Choroid plexus epithelial cell (primary cell): Measurements from ENCODE around the gene TNP2.

DNA sequence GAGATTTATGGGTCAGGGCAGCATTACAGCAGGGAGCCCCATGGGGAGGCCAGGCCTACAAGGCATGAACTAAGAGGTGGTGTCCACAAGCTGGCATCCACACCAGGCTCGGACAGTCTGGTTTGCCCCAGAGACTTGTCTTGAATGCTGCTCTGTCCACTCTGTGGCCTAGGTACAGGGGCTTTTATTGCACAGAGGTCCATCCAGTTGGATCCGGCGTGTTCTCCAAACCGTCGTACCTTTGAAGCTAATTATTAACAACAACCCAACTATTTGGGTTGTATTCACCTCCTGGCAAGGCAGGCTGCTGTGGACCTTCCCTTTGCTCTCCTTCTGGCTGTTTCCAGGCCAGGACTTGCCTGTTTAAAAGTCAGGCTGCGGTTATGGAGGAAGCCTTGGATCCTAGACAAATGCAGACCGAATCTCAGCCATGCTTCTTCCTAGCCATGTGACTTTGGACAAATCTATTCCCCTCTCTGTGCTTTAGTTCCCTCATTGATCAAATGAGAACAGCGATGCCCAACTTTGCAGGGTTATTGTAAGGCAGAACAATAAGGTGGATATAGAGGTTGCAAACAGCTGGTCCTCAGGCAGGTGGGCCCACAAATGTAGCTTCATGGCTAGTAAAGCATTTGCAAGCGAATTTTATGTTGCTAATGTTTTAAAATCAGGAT is 123.5 kb downstream of the CLEC16A start:
- RRBS = no CpG with 5 or more reads among the region's 9 CpGs

DNA sequence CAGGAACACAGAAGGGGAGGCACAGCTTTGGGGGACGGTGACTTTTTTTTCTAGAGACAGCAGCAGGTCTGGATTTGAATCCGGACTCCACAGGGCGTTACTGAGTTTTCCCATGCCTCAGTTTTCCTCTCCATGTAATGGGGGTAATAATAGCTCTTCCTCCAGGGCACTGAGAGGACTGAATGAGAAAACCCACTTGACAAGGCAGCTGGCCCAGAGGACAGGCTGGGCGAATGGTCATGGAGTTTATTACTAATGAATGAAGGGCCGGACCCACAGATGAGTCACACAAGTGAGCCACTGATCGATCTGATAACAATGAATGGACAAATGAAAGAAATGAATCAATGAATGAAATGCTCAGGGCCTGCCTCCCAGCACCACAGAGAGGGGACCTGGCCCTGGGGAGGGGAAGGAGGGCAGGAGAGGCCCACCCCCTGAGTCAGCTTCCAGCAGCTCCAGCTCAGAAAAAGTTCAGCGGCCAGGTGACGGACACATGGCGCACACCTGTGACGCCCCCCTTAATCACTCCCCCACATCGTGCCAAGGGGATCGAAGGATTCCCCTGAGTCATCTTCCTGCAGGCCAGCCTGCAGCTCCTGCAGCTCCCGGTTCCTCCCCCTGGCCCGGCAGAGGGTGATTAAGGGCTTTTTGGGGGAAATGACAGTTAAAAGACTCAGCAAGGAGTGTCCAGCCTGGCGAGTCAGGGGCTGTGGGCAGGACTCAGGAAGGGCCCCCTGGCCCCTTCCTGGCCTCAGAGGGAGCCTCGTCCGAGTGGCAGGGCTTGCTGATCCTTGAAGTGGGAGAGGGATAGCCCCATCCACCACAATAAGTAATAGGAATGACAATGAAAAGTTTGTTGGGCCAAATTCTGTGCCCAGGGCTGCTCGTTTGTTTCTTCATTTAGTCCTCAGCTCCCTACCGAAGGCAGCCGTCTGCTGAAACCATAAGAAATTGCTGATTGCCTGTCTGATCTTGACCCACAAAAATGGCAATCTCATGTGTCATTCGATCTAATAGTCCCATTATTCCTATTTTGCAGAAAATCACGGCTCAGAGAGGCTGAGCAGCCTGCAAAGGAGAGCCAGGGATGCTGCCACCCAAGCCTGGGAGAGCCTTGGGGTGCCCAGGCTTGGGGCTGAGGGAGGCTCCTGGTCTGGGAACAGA is 54.1 kb downstream of the SOCS1 start:
- RRBS = no CpG with 5 or more reads among the region's 22 CpGs

DNA sequence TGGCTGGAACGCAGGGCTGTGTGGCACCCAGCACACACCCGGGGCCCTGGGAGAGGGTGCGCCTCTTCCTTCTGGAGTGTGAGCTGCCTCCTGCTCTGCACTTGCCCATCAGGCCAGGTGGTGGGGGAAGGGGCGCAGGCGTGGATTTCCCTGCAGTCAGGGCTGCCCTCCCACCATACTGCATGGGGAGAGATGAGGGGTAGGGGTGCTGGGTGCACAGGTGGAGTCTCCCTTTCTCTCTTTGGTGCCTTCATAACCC is 42.5 kb downstream of the SOCS1 start:
- RRBS = no CpG with 5 or more reads among the region's 5 CpGs

DNA sequence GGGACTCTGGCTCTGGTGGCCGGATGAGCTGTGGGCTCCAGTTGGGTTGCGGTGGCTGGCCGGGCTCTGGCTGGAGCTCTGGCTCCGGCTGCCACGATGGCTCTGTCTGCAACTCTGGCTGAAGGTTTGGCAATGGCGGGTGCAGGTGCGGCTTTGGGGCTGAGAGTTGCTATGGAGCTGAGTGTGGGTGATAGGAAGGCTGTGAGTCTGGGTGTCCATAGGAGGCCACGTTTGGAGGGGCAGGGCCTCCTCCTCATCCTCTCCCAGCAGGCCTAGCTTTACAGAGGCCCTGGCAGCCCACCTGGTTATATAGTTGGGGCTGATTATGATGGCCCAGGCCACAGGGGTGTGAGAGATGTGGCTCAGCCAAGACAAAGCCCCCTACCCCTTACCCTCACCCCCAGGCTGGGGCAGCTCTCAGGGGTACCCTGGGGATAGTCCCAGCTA is at the start of gene TNP2:
TSS of gene TNP2 (minus strand) at position 282 of the 447 bp plus-strand sequence.
- RRBS = no CpG with 5 or more reads among the region's 8 CpGs

GRCh38 chr16:11316417-11316933 is 28.8 kb upstream of the RMI2 start:
- RRBS = no CpG with 5 or more reads among the region's 18 CpGs

GRCh38 chr16:11610104-11610598 is 23.4 kb upstream of the LITAF start:
- RRBS = no CpG with 5 or more reads among the region's 10 CpGs

- RRBS = no CpG with 5 or more reads among the region's 18 CpGs
Measured at GRCh38 chr16:11676458-11677102, 8.3 kb downstream of the SNN start.

DNA sequence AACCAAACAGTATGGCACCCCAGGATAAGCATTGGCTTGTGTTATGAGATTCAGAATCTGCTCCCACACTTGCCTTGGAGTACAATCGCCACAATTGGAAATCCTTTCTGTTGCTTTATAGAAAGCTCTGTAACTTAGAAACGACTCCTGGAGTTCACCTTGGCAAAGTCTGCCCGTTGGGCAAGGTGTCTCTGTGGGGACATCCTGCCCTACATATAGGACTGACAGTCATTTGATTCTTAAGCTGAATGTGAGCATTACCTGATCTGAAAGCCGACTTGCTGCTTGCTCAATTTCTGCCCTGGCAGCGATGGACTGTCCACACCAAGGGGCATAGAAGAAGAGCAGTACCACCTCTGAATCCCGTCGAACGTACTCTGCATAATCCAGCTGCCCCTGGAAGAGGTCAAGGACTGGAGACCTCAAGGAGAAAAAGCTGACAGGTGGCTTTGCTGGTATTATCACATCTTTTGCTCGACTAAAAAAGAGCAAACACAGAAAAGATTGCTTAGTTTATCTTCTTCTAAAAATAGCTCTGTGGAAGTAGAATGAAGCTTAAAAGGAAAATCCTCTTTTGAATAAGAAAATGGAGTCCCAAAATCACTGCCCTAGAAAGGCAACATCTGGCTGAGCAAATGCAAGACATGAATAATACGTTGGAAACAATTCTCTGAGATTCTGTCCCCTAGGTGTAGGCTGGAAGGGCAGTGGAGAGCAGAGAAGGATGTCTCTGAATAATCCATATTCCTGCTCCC is 6.7 kb downstream of the TXNDC11 start:
- RRBS = no CpG with 5 or more reads among the region's 10 CpGs

- RRBS = no CpG with 5 or more reads among the region's 6 CpGs
Measured at GRCh38 chr16:11750996-11751415, 8.3 kb upstream of the TXNDC11 start.

GRCh38 chr16:11773971-11774565 is 23.0 kb downstream of the ZC3H7A start:
- RRBS = no CpG with 5 or more reads among the region's 3 CpGs

GRCh38 chr16:11791202-11791862 is 5.7 kb downstream of the ZC3H7A start:
- RRBS = no CpG with 5 or more reads among the region's 6 CpGs

DNA sequence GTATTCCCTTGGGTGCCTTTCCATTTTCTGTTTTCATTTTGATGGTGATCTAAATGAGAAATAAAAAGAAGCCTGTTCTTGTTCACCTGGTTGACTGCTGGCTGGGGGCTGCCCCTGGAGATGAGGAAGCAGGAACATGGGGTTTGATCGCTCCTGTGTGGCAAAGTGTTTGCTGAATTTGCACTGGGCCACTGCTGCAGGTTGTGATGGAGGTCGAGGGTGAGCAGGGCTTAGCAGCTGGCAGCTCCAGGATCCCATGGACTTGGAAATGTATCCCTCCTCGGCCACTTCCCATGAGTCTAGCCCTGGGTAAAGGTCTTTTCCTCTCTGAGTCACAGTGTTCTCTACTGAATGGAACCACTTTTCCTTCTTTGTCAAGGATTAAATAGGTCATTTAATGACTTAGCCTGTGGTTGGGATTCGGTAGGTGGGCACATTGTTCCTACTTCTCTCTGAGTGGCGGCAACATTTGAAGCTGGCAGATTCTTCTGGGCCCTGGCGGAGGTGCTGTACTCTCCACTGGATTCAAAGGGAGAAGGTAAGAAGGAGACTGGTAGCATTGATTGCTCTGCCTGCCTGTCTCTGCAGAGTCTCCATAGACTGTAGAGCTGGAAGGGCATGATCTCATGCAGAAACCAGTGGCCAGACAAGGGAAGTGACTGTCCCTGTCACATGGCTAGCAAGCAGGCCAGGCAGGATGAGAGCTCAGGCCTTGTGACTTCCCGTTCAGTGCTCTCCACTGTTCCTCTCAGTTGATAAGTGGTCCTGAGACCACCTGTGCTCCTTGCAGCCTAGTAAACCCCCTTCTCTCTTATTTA is 17.9 kb downstream of the SNX29 start:
- RRBS = no CpG with 5 or more reads among the region's 7 CpGs

DNA sequence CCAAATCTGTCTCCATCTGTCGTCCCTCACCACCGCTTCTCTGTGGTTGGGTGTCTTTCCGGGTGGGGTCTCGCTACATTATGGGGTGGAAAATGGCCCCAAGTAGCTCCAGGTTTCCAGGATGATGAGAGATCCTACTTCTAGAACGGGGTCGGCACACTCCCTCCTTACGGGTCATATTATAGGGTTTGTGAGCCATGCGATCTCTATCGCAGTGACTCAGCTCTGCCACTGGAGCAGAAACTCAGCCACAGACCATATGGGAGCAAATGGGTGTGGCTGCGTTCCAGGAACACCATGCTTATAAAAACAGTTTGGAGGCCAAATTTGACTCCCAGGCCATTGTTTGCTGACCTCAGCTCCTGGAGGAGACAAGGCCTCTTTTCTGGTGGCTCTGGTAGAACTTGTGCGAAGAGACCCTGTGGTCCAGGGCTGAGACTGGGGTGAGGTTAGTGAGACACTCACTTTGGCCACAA is 60.5 kb downstream of the SNX29 start:
- RRBS = no CpG with 5 or more reads among the region's 11 CpGs

- RRBS = no CpG with 5 or more reads among the region's 6 CpGs
Measured at GRCh38 chr16:12041535-12041921, 65.0 kb downstream of the SNX29 start.

DNA sequence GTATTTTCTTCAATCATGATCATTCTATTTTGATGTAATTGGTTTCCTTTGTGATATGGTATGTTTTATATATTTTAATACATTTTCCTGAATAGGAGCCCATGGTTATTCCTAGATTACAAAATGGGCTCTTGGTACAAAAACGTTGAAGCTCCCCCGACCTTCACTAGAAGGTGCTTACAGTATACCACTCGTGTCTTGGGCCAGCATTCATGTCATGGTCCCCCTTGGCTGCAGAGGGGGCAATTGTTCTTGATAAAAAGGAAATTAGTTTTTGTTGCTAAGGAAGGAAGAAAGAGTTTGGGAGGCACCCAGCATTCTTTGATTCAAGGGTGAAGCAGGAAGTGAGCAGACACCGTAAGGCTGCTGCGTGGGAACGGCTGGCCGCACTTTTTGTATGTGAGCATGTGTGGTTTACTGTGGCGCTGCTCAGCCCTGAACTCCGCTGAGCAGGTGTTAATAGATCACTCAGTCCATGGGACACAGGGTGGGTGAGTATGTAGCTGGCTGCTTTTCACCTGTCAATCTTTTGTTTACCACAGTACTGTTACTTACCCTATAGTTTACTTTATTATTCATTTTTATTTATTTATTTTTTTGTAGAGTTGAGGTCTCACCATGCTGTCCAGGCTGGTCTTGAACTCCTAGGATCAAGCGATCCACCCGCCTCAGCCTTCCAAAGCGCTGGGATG is 103.6 kb downstream of the SNX29 start:
- RRBS = no CpG with 5 or more reads among the region's 12 CpGs

GRCh38 chr16:12088083-12088623 is 111.6 kb downstream of the SNX29 start:
- RRBS = no CpG with 5 or more reads among the region's 9 CpGs

GRCh38 chr16:12289780-12290126 is 313.2 kb downstream of the SNX29 start:
- RRBS = no CpG with 5 or more reads among the region's 12 CpGs

DNA sequence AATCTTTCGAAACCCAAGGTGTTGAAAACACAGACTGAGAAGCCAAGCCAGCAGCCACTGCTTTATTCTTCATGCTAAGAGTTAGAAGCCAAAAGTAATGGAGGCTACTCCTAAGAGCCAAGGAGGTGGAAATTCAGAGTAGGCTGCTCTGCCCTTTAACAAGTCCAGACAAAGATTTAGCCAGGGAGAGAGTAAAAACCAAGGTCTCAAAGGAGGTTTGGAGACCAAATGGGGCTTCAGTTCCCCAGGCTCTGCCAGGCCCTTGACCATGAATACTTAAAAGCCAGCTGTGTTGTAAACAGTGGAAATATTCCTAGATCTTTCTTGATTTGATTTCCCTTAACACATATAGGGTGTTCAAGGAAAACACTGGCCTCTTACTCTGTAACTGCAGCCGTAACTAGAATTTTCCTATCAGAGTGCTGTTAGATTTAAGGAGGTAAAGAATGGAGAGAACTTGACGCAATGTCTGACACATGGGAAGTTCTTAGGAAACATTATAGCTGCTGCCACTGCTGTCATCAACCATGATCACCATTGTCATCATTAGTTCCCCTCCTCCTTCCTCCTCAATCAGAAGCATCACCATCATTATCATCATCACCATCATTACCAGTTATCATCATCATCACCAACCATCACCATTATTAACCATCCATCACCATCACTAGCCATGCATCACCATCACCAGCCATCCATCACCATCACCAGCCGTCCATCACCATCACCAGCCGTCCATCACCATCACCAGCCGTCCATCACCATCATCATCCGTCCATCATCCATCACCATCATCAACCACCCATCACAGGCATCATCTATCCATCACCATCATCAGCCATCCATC is 382.3 kb downstream of the CPPED1 start:
- RRBS = no CpG with 5 or more reads among the region's 7 CpGs

DNA sequence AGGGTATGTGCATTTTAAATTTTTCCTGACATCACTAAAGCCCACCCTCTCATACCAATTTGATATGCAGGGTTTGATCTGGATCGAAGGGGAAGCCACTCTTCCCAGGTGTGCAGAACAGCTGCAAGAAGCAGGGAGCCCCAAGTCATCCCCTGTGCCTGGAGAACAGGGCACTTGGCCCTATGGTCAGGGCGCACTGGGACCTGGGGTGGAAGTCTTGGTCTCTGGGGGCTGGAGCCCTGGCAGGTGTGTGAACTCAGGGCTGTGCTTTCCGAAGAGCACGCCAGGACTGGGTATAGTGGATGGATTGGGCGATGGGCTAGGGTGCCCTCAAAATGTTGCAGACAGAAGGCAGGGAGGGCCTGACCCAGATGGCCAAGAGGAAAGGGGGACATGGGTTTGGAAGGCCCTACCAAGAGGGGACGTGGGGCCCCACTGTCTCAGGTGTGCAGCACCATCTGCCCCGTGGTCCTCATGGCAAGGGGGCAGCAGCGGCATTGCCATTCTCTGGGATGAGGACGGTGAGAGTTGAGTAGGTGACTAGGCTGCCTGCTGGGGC is 272.5 kb downstream of the CPPED1 start:
- RRBS = no CpG with 5 or more reads among the region's 9 CpGs

DNA sequence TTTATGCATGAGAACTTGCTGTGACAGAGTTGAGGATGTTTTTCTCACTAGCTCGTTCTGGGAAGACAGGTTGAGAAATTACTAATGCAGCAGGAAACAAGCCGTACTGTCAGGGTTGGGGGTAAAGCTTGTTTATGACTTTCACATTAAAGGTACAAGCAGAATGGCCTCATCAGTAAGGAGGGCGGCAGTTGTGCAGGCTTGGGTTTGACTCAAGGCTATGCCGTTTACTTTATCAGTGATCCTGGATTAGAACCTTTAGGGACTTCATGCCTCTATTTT is 267.5 kb downstream of the CPPED1 start:
- RRBS = no CpG with 5 or more reads among the region's 4 CpGs